Right ventricle myocardium (tissue), 1 donor: ENCODE data around the gene SLC35B4.

DNA sequence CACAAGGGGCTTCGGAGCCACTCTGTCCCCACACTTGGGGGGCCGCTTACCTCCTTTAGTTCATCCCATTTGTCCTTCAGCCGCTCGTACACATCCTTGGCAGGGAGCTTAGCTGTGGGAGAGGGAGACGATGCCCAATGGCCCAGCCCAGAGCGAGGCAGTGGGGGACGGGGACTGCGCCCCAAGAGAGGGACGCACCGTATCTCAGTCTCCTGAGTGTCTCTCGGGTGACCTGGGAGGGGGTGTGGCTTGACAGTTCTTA, 50.3 kb downstream of the PODXL start:
- PRO-cap, 2 experiments, result no peak in any of the 2 experiments

- PRO-cap, 2 experiments, result no peak in any of the 2 experiments
These were observed 2.5 kb downstream of the PODXL start for GRCh38 chr7:131553865-131554366.

GRCh38 chr7:131581110-131582092, 25.0 kb upstream of the PODXL start:
- PRO-cap, 2 experiments, result peak in 2 of 2 experiments; most common plus-strand start chr7:131581516 (in 2); most common minus-strand start chr7:131581258 (in 1)

- PRO-cap, 2 experiments, result no peak in any of the 2 experiments
These were observed 63.2 kb upstream of the PODXL start for GRCh38 chr7:131619444-131620180.

GRCh38 chr7:131829794-131830413, 273.5 kb upstream of the PODXL start:
- PRO-cap, 2 experiments, result no peak in any of the 2 experiments

- PRO-cap, 2 experiments, result no peak in any of the 2 experiments
These were observed 254.9 kb downstream of the PLXNA4 start for GRCh38 chr7:132321416-132321787.

- PRO-cap, 2 experiments, result no peak in any of the 2 experiments
These were observed 125.1 kb downstream of the PLXNA4 start for GRCh38 chr7:132451219-132451594.

DNA sequence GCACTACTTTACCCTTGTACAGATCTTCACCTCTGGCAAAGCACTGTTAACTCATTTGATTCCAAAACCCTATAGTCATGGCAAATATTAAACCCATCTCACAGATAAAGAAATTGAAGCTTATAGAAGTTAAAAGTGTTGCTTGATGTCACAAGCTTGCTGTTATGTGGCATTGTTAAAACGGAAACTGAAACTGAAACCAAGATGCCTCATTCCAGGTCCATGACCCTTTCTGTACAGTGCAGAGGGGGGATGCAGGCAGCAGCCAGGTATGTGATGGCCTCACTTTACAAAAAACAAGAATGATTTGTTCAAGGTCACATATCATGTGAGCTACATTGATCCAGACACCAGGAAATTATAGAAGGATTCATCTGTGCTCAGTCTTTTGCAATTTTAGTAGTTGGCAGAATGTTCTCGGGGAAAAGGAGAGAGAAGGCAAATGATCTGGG, 90.1 kb upstream of the PLXNA4 start:
- PRO-cap, 2 experiments, result no peak in any of the 2 experiments

- PRO-cap, 2 experiments, result no peak in any of the 2 experiments
These were observed 401.6 kb upstream of the LRGUK start for GRCh38 chr7:133725497-133726077.

- PRO-cap, 2 experiments, result no peak in any of the 2 experiments
These were observed 62.5 kb upstream of the LRGUK start for GRCh38 chr7:134064434-134065293.

GRCh38 chr7:134316295-134317551, at the start of gene SLC35B4:
SLC35B4 (minus strand) TSS chr7:134316930.
- PRO-cap, 2 experiments, result peak in 2 of 2 experiments; most common plus-strand start chr7:134316669 (in 2); most common minus-strand start chr7:134316875 (in 2)

DNA sequence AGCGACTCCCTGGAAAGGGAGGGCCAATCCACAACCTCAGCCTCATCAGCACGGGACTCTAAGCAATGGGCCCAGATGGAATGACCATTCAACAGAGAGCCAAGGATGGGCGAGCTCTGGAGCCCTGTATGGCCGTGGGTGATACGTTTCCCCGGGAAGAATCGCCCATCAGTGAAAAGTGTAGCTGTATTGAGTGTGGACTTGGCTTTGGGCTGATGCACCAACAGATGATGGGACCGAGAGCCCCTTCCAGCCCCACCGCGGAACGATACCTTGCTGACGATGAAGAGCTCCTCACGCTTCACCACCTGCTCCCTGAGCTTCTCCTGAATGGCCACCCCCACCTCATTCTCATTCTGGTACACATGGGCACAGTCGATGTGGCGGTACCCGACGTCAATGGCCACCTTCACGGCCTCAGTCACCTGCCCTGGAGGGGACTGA, 7.6 kb downstream of the AKR1B1 start:
- PRO-cap, 2 experiments, result no peak in any of the 2 experiments

DNA sequence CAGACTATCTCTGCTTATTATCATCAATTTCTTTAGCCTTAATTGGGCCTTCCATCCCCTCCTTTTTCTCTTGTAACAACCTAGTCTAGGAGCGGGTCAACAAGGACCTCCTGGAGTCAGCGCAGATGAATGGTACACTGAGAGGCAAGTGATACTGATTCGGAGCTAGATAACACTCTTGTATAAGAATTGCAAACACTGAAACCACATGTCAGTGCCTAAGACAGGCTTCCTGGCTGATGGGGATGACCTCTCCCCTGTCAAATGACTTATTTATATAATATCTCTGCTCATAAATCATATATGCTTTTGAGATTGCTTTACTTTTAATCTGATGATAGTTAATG, 22.7 kb downstream of the BPGM start:
- PRO-cap, 2 experiments, result no peak in any of the 2 experiments

DNA sequence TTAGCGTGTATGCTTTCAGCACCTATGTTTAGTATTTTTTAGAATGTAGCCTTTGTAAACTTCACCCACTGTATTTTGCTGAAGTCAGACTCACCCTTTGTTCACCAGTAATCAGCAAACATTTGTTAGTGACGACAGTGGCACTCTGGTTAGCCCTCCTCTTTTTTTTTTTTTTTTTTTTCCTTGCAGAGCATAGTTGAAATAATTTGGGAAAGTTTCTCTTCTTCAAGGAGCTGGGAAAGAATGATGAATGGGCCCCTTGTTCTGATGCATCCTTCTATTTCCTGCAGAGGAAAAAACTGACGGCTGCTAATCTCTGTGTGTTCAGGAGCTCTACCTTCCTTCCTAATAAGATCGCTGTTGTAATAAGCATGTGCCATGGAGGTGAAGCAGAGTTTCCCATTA, 59.4 kb upstream of the CALD1 start:
- PRO-cap, 2 experiments, result no peak in any of the 2 experiments

DNA sequence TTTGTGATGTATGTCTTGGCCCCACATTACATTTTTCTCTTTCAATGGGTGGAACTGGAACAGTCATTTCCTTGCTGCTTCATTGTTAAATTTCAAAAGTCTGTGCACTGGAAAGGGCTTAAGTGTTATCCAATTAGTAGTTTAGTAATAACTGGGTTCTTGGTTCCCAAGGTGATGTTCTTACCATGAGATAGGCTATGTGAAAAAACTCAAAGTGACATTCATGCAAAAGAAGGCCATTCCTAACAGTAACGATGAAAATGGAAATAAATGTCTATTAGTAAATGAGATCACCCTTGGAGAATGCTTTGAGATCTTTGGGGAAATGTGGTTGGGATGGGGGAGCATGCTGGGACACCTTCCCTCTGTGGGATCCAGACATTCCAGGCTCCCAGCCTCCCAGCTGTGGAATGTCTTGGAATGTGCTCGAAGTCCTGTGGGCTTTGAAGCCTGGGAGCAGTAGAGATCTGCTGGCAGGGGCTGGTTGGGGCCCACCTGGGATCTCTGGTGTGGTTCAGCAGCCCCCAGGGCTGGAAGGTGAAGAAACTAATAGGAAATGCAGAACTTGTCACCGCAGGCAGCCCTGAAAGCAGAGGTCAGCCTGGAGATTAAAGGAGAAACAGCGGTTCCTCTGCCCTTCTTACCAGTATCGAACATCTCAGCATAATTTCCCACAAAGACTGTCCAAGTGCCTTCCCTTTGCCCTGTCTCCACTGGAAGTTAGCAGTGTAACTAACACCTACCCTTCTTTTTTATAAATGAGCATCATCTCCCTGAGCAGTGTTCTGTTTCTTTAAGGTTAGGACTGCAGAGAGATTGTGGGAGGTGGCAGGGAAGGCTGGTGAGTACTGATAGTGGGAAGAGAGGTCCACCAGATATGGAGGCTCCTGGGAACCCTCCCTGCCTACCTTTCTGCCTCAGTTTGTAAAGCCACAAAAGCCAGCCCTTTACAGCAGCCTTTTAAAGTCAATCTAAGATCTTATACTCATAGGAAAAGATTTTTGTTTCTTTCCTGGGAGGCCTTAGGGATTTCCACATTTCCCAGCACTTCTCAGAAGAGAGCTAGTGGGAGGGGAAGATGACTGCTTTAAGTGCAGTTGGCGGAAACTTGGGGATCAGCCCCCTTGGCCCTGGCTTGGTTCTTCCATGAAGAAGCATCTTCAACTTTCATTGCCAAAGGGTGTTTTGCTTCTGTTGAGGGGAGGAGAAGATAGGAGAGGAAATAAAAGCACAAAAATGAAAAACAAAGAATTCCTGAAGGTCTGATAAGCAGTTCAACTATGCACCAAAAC, 36.9 kb upstream of the CALD1 start:
- PRO-cap, 2 experiments, result no peak in any of the 2 experiments

DNA sequence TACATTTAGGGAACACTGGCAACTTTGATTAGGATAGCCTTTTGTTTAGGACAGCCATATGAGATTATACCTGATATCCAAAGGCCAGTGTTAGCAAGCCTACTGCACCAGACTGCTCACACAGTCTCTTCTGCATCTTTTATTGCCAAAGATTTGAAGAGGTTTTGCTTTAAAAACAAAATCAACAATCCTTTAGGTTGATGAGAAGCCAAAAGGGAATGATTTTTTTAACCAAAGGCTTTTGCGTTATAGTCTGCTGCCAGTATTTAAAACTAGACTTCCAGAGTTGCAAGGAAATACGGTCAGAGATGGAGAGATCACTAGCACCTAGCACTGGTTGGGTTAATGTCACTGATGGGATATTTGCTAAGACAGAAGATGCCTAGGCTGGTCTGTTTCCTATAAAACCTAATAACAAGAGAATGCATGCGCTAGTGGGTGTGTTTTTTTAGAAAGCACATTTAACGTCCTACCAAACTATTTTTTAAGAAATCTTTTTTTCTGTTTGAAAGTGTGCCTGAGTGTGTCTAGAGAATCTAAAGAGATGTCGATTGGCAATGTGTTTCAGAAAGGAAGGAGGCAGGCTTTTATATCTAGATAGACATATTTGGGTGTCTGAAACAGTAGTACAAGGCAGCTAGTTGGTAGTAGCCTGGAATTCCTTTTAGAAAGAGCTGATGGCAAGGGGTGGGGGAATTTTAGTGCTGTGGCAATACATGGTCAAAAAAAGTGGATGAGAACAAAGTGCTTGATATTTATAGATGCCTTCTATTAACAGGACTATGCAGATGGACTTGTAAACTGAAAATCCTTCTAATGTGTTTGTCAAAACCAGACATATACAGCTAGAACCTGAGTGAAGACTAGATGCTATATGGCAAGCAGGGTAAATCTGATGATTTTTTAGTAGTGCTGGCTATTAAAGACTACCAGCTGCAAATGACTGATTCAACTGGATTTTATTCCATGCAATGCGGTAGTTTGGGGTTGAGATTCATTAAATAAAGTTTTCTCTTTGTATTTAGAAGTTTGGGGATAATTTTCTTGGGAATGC, 885 bp downstream of the CALD1 start:
- PRO-cap, 2 experiments, result no peak in any of the 2 experiments

- PRO-cap, 2 experiments, result no peak in any of the 2 experiments
These were observed 48.3 kb downstream of the CALD1 start for GRCh38 chr7:134827458-134828483.

DNA sequence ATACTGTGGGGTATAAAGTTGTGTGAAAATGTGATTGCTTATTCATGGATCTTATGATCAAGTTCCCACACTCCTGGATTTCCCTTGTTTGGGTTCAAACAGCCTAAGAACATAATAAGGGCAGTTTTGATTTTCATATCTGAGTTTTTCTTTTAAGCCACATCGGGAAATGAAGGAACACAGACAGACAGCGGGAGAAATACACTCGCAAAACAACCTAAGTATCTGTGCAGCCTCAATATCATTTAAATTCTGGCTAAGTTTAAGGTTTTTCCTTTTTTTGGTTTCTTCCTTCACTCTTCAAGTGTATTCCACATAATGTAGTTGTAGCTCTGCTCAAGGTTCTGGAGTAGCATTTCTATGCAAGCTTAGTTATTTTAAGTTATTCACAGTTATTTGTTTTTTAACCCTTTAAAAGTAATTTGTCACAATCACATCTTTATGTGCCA, 53.1 kb downstream of the CALD1 start:
- PRO-cap, 2 experiments, result no peak in any of the 2 experiments

DNA sequence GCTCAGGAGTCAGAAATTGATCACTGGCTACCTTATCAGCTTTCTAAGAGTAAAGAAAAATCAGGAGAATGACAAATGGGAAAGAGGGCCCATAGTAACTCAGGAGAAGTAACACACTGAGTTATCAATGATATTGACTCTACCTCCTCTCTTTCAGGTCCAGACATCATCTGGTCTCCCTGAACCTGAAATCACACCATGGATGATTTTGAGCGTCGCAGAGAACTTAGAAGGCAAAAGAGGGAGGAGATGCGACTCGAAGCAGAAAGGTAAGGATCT, 88.0 kb downstream of the CALD1 start:
- PRO-cap, 2 experiments, result no peak in any of the 2 experiments

GRCh38 chr7:134991842-134992528, 5.7 kb downstream of the AGBL3 start:
- PRO-cap, 2 experiments, result no peak in any of the 2 experiments